SK-N-DZ (cell line): ENCODE results near the gene ST6GAL2.

DNA sequence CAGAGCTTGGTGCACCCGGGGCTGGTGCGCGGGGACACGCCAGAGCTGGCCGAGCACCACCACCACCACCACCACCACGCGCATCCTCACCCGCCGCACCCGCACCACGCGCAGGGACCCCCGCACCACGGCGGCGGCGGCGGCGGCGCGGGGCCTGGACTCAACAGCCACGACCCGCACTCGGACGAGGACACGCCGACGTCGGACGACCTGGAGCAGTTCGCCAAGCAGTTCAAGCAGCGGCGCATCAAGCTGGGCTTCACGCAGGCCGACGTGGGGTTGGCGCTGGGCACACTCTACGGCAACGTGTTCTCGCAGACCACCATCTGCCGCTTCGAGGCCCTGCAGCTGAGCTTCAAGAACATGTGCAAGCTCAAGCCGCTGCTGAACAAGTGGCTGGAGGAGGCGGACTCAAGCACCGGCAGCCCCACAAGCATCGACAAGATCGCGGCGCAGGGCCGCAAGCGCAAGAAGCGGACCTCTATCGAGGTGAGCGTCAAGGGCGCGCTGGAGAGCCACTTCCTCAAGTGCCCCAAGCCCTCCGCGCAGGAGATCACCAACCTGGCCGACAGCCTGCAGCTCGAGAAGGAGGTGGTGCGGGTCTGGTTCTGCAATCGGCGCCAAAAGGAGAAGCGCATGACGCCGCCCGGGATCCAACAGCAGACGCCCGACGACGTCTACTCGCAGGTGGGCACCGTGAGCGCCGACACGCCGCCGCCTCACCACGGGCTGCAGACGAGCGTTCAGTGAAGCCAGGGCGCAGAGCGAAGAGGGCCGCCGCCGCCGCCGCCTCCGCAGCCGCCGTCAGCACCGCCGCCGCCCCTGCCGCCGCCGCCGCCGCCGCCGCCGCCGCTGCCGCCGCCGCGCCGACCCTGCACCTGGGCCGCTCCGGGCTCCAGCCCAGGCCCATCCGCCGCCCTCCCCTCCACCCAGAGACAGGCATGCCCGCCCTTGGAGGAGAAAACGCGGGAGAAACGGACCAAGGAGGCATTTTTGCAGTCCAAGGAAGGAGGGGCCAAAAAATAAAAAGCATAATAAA lies 2.7 kb downstream of the POU3F3 start:
RAMPAGE:
- cytosol, long total RNA: no peak
- nucleus, long total RNA: no peak

RAMPAGE:
- cytosol, long total RNA: no peak
- nucleus, long total RNA: no peak
Observed at GRCh38 chr2:105269381-105269994, 27.9 kb downstream of the GPR45 start.

DNA sequence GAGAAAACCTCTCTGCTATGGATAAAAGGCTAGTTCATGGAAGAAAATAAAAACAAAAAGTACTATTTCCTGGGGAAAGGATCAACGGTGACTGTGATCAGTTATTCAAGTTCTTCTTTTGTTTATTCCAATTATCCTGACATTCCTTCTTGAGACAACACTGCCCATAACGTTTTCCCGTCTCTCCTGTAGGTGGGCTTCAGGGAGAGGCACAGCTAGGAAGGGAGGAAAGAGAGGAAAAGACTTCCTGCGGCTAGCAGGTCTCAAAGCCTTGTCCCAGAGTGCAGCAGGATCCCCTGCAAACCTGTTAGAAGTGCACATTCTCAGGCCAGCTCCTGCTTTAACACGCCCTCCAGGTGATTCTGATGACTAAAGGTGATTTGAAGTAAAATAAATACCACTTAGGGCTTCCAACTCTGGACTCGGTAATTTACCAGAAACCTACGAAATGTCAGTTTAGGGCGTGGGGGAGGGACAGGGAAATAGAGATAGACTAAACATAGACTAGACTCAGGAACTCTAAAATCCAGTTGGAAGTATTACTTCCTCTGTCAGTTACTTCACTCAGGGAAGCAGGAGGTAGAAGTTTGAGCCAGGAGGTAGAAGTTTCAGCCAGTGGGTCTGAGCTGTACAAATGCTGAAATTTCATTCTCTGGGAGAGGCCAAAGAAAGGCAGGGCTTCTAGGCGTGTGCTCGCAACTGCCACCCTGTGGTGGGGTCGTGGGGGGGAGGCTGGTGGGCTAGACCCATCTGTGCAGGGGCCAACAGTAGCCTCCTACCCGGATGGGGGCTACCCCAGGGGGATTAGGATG lies 4.6 kb upstream of the FHL2 start:
RAMPAGE:
- cytosol, long total RNA: no peak
- nucleus, long total RNA: no peak

RAMPAGE:
- cytosol, long total RNA: no peak
- nucleus, long total RNA: no peak
Observed at GRCh38 chr2:105432492-105433247, 33.8 kb upstream of the FHL2 start.

DNA sequence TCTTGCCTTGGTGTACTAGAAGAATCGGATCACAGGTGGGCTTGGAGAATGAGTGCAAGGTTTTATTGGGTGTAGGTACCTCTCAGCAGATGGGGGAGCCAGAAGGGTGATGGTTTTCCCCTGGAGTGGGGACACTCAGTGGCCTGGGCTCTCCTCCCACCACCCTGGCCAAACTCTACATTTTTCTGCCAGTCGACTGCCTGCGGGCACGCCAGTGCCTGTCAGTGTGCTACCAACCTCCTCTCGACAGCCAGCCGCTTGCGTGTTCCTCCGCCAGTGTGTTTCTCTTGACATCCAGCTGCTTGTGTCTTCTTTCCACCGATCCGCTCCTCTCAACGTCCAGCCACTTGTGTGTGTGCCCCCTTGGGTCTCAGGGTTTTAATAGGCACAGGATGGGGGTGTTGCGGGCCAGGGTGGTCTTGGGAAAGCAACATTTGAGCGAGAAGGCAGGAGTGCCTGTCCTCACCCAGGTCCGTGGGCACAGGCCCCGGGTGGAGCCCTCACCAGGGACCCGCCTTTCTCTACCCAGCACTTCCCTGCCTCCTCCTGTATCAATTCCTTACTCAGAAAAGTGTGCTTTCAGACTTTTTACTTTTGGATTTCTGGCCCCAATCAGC lies 95.7 kb upstream of the FHL2 start:
RAMPAGE:
- cytosol, long total RNA: no peak
- nucleus, long total RNA: no peak

RAMPAGE:
- cytosol, long total RNA: no peak
- nucleus, long total RNA: no peak
Observed at GRCh38 chr2:105495929-105496823, 97.3 kb upstream of the FHL2 start.

DNA sequence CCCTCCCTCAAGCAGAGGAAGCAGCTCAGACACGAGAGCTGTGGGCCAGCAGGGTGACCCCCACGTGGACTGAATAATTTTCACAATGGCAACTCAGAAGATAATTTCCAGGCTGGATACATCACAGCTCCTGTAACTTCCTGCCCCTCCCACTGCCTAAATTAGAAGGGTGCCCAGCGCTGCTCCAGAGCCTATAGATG lies 25.8 kb upstream of the NCK2 start:
RAMPAGE:
- cytosol, long total RNA: no peak
- nucleus, long total RNA: no peak

DNA sequence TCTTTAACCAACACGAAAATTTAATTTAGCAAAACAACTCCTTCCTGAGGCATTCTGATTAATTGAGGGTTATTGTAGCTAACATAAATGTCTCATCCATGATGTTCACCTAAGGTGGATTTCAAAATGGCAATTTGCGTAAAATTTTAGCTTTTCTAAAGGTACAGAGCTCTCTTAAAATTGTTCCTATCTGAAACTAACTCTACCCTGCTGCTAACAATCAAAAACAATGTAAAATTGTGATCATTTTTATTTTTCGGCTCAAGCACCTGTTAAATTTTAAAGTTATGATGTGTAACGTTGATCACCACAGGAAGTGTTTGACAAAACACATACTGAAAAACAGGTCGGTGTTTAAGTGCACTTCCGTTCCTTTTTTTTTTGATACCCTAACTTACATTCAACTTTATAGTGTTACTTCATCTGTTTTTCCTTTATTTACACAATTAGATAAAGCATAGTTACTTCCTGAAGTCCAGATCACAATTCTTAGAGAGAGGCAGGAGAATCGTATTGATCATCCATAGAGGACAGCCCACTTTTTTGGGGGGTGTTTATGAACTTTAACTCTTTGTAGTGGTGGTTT lies 6.0 kb upstream of the NCK2 start:
RAMPAGE:
- cytosol, long total RNA: no peak
- nucleus, long total RNA: no peak

RAMPAGE:
- cytosol, long total RNA: no peak
- nucleus, long total RNA: no peak
Observed at GRCh38 chr2:105745967-105746417, 1.3 kb downstream of the NCK2 start.

DNA sequence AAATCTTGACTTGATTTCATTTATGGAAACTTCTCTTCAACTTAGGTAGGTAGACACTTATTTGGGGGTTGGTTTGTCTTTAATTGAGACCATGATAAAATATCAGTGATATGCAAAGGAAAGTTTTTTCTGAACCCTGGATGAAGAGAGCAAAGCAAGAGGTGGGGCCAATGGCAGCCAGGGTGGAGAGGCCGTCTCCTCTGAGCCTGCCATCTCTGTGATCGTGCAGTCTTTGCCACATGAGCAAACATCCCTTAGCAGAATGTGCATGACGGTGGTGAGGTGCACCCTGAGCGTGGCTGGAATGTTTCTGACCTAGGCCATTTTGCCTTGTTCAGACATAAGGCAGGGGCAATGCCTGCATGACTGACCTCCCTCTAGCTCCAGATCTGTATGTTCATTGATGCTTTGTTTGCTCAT lies 6.0 kb downstream of the NCK2 start:
RAMPAGE:
- cytosol, long total RNA: no peak
- nucleus, long total RNA: no peak

GRCh38 chr2:105856734-105857535 lies 112.2 kb downstream of the NCK2 start:
RAMPAGE:
- cytosol, long total RNA: no peak
- nucleus, long total RNA: no peak

RAMPAGE:
- cytosol, long total RNA: no peak
- nucleus, long total RNA: no peak
Observed at GRCh38 chr2:106085241-106086183, 20.0 kb downstream of the ECRG4 start.

DNA sequence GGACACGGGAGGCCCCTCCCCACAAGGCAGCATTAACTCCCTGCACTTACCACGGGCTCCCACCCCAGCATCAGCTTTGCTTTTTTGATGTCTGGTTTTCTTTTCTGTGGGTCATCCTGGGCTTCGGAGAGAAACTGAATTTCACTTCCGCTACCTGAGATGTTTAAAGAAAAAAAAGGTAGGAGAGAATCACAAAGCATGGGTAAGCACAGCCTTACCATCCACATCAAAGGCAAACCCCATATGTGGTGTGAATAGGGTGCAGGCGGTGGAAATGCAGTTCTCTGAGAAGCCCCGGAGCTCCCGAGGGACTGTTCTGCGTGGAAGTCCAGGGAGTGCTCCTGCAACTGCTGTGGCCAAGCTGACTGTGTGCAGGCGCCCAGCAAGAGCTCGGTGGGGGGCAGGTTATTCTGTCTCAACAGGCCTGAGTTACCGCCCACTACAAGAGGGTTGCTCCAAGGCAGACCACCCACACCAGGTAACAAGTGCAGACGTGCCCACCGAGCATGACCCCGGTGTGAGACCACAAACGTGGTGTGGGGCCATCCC lies 31.3 kb downstream of the ECRG4 start:
RAMPAGE:
- cytosol, long total RNA: no peak
- nucleus, long total RNA: no peak

DNA sequence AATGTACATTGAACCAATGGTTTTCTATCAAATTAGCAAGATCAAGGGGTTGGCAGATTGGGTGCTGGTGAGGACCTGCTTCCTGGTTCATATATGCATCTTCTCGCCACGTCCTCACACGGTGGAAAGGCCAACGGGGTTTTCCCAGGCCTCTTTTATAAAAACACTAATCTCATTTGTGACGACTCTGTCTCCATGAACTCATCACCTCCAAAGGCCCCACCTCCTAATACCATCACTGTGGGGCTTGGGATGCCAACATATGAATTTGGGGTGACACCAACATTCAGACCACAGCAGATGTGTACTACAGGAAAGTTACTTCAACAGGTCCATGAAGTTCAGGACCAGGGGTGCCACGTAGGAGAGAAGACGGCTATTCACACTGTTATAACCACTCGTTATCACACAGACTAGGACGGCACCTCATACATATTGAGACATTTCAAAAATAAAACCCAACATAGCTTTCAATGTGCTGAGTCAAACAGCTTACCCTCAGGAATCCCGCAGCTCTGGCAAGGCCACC lies 49.4 kb downstream of the UXS1 start:
RAMPAGE:
- cytosol, long total RNA: no peak
- nucleus, long total RNA: no peak

RAMPAGE:
- cytosol, long total RNA: no peak
- nucleus, long total RNA: no peak
Observed at GRCh38 chr2:106511475-106512068, 24.4 kb downstream of the CD8B2 start.

DNA sequence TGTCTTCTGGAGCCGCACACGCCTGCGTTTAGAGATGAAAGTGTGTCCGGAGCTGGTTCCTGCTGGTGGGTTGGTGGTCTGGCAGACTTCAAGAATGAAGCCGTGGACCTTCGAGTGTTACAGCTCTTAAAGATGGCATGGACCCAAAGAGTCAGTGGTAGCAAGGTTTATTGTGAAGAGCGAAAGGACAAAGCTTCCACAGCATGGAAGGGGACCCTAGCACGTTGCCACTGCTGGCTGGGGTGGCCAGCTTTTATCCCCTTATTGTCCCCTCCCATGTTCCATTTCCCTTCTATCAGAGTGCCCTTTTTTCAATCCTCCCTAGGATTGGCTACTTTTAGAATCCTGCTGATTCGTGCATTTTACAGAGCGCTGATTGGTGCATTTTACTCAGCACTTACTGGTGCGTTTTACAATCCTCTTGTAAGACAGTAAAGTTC lies 90.0 kb downstream of the CD8B2 start:
RAMPAGE:
- cytosol, long total RNA: no peak
- nucleus, long total RNA: no peak

DNA sequence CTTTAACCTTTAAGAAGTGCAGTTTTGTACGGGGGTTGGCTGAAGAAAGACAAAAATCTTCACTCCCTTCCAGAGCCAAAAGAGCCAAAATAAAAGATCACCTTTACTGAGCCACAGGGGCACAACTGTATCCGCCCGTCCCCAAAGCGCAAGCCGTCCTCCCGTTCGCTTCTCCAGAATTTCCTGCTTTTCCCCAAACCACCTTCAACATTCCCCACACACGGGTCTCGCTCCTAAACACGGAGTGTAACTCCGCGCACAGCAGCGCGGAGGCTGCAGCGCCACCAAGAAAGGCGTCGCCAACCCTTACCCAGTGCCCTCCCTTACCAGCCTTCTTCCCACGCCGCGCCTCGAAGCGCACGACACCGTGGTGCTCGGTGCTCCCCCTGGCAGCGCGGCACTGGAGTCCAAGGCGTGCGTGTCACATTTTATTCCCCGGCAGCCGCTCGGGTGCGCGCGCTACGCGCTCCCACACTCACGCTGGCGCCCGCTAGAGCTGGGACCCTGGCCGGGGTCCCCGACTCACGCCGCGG lies at the start of gene ST6GAL2:
ST6GAL2 (minus strand) TSS at position 402 of the 533 bp plus-strand sequence.
RAMPAGE:
- cytosol, long total RNA: start-site peak on the minus strand centred at position 489 of the sequence, 279 bp wide, 23 and 6 reads in 2 replicates
- nucleus, long total RNA: no peak

DNA sequence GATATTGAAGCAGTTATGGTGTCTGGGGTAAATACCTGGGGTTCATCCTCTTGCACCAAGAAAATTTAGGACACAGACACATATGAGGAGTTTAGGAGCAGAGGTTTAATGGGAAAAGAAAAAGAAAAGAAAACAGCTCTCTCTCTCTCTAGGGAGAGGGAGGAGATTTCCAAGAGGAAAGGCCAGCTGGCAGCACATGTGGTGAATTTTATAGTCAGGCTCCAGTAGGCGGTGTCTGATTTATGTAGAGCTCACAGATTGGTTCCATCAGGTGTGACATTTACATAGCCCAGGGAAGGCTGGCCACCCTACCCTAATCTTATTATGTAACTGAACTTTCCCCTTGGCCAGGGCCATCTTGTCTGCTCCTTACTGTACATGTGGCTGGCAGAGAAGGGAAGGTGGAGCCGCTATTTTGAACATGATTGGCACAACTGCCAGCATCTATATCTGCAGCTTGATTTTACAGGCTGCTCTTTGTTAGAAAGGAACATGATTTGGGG lies 297.5 kb upstream of the RGPD4 start:
RAMPAGE:
- cytosol, long total RNA: start-site peak on the plus strand centred at position 384 of the sequence, 90 bp wide, 124 and 208 reads in 2 replicates
- nucleus, long total RNA: start-site peak on the plus strand centred at position 426 of the sequence, 109 bp wide, 120 and 87 reads in 2 replicates

GRCh38 chr2:107746820-107747111 lies 79.9 kb upstream of the RGPD4 start:
RAMPAGE:
- cytosol, long total RNA: no peak
- nucleus, long total RNA: no peak

RAMPAGE:
- cytosol, long total RNA: no peak
- nucleus, long total RNA: no peak
Observed at GRCh38 chr2:107747112-107747370, 79.7 kb upstream of the RGPD4 start.